ENCODE measurements around a stretch of chr6.

DNA sequence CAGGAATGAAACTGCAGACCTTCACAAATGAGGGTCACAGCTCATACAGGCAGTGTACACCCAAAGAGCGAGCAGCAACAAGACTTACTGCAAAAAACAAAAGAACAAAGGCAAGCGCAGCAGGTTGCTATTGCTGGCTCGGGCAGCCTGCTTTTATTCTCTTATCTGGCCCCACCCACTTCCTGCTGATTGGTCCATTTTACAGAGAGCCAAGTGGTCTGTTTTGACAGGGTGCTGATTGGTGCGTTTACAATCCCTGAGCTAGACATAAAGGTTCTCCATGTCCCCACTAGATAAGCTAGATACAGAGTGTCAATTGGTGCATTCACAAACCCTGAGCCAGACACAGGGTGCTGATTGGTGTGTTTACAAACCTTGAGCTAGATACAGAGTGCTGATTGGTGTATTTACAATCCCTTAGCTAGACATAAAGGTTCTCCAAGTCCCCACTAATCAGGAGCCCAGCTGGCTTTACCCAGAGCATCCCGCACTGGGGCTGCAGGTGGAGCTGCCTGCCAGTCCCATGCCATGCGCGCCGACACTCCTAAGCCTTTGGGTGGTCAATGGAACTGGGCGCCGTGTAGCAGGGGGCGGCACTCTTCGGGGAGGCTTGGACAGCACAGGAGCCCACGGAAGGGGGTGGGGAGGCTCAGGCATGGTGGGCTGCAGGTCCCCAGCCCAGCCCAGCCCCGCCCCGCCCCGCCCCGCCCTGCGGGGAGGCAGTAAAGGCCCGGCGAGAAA, 11.9 kb upstream of the GMPR start:
- PRO-cap: no peak

GRCh38 chr6:16332100-16332445, 93.7 kb downstream of the GMPR start:
- PRO-cap: no peak

DNA sequence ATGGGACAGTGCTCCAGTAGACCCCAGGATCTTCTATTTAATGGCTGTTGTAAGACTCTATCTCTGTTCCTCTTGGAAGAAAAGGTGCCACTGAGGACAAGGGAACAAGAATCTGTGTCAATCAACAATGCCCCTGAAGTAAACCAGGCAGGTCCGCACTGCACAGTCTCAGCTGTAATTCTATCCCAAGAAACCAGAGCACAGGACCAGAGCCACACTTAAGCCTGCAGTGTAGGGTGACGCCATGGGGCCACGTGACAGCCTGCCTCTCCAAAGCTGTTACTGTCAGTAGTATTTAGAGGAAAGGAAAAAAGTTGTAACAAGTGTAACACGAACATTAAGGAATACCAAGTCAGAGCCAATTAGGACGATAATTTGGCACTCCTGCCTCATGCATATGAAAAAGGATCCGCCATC, 80.1 kb downstream of the ATXN1 start:
- PRO-cap: no peak

GRCh38 chr6:16698901-16699969, 62.0 kb downstream of the ATXN1 start:
- PRO-cap: no peak

DNA sequence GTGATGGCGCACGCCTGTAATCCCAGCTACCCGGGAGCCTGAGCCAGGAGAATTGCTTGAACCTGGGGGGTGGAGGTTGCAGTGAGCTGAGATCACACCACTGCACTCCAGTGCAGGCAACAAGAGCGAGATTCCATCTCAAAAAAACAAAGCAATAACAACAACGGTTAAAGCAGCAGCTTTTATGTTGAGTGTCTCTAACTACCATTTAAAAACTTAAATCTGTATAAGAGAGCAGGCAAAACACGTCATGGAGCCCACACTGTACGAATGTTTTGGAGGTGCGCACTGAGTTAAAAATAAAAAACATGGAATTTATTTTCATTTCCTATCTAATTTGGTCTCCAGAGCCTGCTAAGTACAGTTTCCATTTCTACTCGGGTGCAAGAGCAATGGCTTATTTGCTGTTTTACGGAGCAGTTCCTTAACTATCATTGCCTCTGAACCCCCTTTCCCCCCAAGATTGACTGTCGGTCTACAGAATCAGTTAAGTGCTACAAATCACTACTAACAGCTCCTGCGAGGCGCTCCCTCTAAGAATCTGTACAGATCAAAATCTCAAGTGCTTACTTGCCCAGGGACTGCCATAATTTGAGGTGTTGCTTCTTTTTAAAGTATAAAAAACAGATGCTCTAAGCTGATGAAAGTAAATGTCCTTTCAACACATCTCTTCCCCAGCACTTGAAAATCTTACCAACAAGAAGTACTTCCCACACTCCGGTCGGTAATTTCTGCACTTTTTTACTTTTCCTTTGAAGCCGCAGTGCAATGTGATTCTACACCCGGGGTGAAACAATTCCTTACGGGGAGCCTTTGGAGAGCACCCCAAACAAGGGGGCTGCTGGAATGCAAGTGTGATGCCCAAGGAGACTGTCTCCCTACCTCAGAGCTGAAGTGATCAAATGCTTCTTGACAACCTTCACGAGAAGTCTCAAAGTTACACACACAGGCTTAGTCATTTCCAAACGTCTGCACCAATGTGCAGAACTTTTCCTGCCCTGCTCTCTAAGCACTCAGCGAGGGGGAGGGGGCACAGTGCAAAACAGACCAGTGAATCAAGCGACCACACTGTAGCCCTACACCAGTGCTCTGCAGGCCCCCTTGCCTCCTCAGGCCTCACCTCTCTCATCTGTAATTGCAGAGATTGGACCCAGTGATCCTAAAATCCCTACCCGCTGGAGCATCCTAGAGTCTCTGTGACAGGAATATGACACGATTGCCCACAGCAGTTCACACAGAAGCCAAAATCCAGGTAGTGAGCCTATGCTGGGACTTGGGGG, 56.9 kb downstream of the ATXN1 start:
- PRO-cap: no peak

GRCh38 chr6:16749396-16750434, 11.5 kb downstream of the ATXN1 start:
- PRO-cap: no peak

DNA sequence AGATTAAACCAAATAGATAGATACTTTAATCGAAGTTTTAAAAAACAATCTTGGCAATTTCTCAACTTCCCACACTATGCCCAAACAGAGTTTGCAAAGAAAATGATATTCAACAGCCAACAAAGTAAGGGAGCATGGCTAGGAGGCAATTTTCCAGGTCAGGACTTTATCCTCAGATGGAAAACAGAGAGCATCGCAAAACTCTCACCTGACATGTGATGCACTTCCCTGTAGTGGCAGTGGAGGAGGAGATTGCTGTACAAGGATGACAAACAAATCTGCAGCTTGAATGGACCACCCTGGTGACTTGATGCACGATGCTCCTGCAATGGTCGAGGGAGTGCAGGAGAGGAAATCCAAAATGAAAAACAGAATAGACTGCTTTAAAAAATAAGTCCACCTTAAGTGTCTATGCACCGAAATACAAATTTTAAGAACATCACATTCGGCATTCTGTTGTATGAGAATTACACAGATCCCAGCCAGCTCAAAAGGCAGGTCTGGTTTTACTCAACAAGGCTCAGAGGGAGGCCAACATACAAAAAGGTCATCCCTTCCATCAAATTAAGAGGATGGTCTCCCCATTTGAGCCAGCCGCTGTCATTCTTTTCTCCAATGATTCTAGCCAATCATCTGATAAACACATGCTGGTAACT, 8.1 kb downstream of the ATXN1 start:
- PRO-cap: no peak

- PRO-cap: unidirectional peak, plus-strand start at chr6:16763266
Observed at GRCh38 chr6:16763082-16763693, 1.9 kb upstream of the ATXN1 start.

DNA sequence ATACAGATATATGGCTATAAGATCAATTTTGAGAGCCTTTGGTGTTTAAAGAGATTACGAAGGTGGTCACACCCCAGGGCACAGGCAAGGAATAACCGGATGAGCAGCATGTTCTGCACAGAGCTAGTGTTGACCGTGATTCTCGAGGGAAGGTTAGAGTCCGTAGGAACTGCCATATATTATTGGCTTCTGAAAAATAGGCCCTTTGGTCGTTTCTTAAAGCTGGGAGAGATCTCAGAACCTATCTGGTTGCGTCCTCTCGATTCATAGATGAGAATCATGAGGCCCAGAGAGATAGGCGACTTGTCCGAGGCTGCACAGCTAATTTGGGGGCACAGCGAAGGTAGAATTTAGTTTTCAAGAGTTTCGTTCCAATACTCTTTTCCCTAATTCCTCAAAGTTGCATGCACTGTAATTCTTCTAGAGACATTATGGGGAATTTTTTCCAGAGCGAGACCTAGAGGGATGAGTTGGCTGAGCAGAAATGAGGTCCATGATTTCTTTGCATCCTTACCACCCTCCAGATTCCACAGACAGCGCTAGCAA, 794 bp downstream of the STMND1 start:
- PRO-cap: no peak

DNA sequence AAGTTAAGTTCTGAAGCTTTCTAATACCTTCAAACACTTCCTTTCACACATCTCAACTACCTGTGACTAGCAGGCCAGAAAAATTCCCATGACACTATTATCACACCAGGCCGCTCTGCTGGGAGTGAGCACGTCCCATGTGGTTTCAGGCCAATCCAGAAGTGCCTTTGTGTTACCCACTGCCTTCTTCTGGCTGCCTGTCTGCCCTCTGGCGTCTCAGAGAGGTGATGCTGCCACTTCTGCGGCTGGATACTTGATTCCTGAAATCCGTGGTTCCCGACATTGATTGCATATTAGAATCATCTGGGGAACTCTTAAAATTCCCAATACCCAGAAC, 65.5 kb downstream of the STMND1 start:
- PRO-cap: no peak

GRCh38 chr6:17278652-17279086, 2.5 kb upstream of the RBM24 start:
- PRO-cap: no peak

DNA sequence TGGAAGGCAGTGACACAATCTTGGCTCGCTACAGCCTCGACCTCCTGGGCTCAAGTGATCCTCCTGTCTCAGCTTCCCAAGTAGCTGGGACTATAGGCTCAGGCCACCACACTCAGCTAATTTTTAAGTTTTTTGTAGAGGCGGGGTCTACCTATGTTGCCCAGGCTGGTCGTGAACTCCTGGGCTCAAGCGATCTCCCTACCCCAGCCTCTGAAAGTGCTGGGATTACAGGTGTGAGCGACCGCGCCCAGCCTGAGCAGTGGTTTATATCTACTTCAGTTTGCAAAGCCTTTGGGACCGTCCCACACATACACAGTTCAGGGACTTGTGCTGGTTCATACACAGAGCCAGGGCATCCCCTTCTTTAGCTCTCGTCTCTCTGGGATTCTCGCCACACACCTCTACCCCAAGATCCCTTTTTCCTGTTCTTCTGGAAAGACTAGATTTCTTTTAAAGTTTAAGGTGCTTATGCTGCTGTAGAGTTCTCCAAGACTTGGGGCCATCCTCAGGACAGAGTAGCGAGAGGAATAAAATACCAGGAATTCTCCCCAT, 12.5 kb downstream of the CAP2 start:
- PRO-cap: no peak

GRCh38 chr6:17600437-17601296, 565 bp downstream of the FAM8A1 start:
- PRO-cap: unidirectional peak, minus-strand start at chr6:17600767

GRCh38 chr6:17669403-17669989, 37.2 kb downstream of the NUP153 start:
- PRO-cap: no peak

DNA sequence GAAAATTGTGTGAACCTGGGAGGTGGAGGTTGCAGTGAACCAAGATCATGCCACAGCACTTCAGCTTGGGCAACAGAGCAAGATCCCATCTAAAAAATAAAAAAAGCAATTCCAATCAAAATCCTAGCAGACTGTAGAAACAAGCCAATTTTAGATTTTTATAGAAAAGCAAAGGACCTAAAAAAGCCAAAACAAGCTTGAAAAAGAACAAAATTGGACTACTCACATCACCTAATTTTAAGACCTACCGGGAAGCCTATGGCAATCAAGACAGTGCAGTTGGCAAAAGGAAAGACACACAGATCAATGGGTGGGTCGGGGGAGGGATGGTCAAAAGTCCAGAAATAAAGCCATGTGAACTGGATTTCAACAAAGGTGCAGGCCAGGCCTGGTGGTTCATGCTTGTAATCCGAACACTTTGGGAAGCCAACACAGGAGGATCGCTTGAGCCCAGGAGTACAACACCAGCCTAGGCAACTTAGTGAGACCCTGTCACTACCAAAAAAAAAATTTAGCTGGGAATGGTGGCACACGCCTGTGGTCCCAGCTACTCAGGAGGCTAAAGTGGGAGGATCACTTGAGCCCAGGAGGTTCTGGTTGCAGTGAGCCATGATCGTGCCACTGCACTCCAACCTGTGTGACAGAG, 34.7 kb downstream of the NUP153 start:
- PRO-cap: no peak

DNA sequence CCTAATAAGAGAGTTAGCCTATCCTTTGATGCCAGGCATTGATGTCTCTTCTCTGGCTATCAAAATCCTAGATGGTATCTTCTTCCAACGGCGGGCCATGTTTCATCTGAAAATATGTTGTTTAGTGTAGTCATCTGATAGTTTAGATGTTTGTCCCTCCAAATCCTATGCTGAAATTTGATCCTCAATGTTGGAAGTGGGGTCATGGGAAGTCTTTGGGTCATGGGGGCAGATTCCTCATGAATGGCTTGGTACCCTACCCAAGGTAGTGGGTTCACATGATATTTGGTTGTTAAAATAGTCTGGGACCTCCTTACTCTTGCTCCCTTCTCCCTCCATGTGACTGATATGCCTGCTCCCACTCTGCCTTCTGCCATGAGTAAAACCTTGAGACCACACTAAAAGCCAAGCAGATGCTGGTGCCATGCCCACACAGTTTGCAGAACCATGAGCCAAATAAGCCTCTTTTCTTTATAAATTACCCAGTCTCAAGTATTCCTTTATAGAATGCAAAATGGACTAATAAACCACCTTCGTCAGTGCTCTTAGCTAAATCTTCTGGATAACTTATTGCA, 22.9 kb downstream of the NUP153 start:
- PRO-cap: no peak

DNA sequence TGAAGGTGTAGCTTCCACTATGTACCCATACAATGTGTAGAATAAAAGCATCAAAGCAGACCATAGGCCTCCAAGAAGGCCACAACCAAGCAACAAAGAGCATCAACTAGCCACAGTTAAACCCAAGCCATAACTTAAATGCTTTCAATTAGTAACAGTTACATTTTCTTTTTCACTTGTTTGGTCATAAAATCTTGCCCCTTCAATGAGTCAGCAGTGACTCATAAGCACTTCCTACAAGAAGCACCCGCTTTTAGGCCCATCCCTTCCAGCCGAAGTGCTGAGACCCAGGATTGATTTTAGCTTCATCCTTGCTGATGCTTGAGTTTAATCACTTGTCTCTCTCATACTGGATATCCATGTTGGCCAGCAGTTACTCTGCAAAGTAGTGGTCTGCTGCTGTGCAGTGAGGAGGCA, 8.3 kb upstream of the NUP153 start:
- PRO-cap: no peak

DNA sequence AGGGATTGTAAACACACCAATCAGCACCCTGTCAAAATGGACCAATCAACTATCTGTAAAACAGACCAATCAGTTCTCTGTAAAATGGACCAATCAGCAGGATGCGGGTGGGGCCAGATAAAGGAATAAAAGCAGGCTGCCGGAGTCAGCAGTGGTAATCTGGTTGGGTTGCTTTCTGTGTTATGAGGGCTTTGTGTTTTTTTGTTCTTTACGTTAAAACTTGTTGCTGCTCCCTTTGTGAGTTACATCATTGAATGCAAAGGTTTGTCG, 22.6 kb upstream of the NUP153 start:
- PRO-cap: no peak

GRCh38 chr6:17811732-17812486, 105.2 kb upstream of the NUP153 start:
- PRO-cap: no peak

DNA sequence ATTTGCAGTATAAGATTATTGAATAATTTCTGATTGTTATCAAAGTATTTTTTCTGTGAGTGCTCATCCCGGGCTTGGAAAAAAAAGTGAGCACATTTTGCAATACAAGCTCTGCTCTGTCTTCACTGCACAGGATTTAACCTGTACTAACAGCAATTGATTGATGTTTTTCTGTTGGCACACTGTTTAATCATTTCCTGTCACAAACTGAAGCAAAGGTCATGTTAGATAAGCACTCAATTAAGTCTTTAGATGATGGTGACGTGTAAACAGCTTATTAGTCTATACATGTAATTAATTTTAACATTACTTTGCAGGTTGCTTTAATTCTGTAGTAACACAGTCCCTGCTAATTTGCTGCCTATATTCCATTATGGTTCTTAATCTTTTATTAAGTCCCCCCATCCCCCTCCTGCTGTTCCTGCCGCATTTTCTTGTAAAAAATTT, 65.6 kb downstream of the NHLRC1 start:
- PRO-cap: no peak

All from left ventricle myocardium (tissue), 1 donor.